Metastatic Breast Carcinoma in the Brain (tissue), 10 donors: ENCODE results near the gene NEDD9.

GRCh38 chr6:8983088-8983466 is 547.7 kb upstream of the SLC35B3 start:
- PRO-cap, 10 experiments = no peak in any of the 10 experiments

GRCh38 chr6:9766205-9767116 is 648.4 kb downstream of the TFAP2A start:
- PRO-cap, 10 experiments = no peak in any of the 10 experiments

DNA sequence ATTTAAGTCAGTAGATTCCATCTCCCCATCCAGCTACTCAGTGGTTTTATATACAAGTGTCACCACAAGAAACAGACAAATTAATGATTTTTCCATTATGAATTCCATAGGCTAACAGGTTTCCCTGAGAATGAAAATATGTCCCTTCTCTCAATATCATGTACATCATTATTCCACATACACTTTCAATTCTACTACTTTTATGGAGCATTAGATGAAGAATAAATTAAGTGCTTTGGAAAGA is 225.5 kb downstream of the TFAP2A start:
- PRO-cap, 10 experiments = no peak in any of the 10 experiments

DNA sequence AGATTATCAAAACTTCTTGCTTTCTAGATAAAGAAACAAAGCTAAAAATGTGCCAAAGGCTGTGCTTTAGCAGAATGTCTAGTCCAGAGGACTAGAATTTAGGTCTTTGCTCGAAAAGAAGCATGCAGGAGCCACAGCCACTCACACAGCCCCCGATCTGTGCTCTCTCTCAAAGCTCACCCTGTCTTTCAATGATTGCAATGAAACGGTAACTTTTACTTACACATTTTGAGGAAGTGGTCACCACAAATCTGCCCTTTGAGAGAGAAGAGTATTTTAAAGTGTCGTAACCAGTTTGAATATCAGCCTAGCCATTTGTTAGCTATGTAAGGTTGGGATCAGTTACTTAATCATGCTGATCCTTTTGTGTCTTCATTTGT is 209.0 kb downstream of the TFAP2A start:
- PRO-cap, 10 experiments = no peak in any of the 10 experiments

GRCh38 chr6:10451638-10452401 is 36.9 kb upstream of the TFAP2A start:
- PRO-cap, 10 experiments = peak in 3 of 10 experiments; most common plus-strand start chr6:10452018 (in 1); most common minus-strand start chr6:10451906 (in 3)

GRCh38 chr6:10491939-10492366 is 29.2 kb upstream of the GCNT2 start:
- PRO-cap, 10 experiments = no peak in any of the 10 experiments

- PRO-cap, 10 experiments = peak in 2 of 10 experiments; most common plus-strand start chr6:10526465 (in 1); most common minus-strand start chr6:10526285 (in 2)
These were observed 5.0 kb downstream of the GCNT2 start for GRCh38 chr6:10526158-10526634.

GRCh38 chr6:10531503-10531994 is 10.4 kb downstream of the GCNT2 start:
- PRO-cap, 10 experiments = no peak in any of the 10 experiments

DNA sequence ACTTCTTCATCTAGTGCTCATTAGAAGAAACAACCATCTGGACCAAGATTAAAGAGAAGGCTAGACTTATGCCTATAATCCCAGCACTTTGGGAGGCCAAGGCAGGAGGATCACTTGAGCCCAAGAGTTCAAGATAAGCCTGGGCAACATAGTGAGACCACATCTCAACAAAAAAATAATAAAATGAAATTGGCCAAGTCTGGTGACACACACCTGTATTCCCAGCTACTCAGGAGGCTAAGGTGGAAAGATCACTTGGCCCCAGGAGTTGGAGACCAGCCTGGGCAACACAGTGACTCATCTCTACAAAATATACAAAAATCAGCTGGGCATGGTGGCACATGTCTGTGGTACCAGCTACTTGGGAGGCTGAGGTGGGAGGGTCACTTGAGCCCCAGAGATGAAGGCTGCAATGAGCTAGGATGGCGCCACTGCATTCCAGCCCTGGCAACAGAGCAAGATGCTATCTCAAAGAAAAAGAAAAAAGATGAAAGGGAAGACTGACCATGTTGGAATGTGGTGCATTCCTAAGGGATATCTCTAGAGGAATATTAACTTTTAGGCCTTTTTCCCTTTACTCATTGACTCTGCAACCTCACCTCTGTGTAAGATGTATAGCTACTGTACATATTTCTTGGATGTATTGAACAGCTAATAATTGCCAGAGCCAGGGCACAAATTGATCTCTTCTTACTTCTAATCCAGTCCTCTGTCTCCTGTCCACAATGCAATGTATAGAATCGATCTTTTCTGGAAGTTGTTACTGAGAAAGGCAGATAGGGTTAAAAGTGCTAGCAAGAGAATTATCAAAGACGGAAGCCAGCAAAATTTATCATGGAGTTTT is 46.1 kb downstream of the GCNT2 start:
- PRO-cap, 10 experiments = no peak in any of the 10 experiments

GRCh38 chr6:10586097-10586907 is 65.2 kb downstream of the GCNT2 start:
- PRO-cap, 10 experiments = no peak in any of the 10 experiments

- PRO-cap, 10 experiments = no peak in any of the 10 experiments
These were observed 84.2 kb downstream of the C6orf52 start for GRCh38 chr6:10610219-10610636.

DNA sequence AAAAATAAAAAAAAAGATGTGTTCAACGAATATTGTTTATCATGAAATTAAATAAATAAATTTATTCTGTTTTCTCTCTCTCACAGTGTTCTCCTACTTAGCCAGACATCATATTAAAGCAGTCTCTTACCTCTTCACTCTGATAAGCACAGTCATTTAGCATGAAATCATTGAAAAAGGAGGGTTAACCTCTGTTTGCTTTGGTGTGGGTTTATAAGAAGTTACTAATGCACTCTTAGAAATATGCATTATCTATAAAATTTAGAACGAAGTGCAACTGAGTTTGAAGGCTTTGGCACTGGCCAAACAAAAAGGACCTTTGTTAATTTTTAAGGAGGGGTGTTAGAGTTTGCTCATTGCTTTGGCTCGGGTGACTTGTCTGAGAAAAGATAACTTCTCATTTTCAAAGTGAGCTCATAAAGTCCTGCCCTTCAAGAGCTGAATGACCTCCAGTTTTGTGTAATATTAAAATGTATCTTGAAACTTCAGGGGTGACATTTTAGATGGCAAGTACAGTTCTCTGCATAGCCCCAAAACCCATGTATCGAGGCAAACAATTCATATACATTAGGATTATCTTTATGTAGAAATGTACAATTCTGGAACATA is 25.9 kb downstream of the NEDD9 start:
- PRO-cap, 10 experiments = no peak in any of the 10 experiments

DNA sequence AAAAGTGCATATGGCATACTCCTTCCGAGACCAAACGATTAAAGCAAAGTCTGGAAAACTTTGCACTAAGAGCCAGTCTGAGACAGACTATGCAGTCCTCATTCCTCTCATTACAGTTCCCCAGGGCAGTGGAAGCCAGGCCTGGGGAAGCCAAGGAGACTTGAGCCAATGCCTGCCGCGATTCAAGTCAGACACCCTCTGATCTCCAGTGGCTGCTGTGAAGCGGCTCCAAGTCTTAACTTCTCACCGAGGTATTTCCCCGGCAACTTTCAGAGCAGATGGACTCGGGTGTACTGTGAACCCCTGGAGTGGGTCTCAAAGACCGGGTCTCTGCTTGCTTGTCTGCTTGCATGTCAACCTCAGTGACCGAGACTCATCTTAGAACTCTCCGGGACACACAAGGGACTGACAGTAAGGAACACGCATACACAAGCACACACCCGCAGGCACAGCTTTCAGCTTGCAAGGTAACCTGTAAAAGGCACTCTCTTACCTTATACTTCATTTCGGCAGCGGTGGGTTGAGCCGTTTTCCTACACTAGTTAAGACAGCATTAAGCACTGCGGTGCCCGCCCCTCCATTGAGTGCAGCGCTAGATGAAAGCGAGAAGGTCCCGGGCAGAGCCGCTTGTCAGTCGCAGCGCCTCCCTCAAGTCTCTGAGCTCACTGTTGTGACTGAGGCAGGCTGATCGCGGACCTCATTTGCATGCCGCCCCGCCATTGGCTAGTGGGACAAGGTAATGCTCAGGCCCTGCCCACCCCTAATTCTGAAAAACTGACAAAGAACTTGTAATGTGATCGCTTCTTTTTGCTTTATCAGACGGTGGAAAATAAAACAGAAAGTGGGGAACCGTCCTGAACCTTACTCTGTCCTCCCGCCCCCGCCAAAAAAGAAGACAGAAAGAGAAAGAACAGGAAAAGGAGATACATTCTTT is at the start of gene NEDD9:
TSS of gene NEDD9 (minus strand) at position 658 of the 934 bp plus-strand sequence.
- PRO-cap, 10 experiments = peak in 10 of 10 experiments; most common plus-strand start position 815 of the sequence (in 10); most common minus-strand start position 658 of the sequence (in 10)

DNA sequence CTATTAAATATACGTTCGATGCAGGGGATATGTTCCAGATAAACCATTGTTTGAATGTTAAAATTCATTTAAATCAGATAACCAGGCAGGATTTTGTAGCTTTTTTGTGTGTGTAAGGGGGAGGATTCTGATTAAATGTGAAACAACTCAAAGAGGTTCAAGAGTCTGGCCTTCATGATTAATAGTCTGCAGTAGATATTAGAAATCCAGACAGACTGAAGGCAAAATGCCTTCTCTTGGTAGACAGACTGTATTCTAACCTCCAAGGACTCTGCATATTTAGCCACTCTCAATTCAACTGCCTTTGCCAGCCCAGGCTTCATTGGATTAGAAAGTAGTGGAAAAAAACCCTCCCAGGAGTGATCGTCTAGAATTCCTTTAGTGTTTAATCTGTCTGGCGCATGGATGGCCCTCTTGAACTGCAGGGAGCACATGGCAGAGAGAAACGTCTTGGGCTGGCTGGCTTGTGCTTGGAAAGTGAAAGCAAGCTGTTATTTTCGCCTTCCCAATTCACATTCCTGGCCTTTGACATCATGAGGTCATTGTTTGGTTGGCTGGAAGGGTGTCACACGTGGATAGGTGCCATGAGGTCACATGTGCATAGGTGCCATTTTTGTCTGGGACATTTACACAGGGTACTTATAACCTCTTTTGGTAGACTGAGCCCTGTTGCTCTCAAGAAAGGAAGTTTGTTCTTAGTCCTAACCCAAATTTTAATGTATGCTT is 30.8 kb upstream of the NEDD9 start:
- PRO-cap, 10 experiments = peak in 3 of 10 experiments; most common plus-strand start position 391 of the sequence (in 1); most common minus-strand start position 479 of the sequence (in 2)

DNA sequence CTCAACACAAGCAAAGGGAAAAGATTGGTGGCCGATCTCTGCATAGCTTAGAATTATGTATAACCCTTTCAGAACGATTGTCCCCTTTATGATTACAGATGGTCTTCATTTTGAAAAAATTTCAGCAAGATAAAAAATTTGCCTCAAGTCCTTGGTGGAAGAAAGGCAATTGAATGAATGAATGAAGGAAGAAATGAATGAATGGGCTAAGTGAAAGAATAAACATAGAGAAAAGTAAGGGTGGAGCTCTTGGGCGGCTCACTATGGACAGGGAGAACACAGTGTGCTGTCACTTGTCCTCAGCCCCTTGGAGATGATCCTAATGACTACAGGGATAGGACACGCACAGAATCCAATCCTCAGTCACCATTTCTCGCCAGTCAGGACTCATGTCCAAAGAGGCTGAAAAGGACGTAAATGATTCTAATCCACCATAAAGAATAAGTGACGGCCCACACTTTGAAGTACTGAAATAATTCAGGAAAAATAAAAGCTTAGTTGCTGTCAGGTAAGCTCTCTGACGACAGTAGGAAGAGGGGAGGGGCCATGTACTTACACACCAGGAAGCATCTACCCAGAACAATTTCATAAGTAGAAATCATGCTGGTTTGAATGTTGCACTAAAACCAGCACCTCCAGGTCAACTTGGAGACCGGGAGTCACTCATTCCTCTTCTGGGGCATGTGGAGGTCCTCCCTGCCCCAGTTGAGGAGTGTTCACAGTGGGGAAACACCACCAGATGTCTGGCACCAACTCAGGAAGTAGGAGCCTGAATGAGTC is 149.0 kb upstream of the NEDD9 start:
- PRO-cap, 10 experiments = no peak in any of the 10 experiments

DNA sequence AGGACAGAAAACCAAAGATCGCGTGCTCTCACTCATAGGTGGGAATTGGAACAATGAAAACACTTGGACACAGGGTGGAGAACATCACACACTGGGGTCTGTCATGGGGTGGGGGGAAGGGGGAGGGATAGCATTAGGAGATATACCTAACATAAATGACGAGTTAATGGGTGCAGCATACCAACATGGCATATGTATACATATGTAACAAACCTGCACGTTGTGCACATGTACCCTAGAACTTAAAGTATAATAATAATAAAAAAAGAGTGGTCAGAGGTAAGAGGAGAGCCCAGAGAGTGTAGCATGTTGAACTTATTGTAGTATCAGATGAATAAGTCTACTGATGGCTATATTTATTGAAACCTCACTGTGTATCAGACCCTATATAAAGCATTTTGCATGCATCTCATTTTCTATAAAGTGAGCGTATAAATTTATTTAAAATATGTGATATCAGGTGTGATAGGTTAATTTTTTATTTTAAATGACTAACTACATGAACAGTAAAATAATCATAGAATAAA is 11.3 kb downstream of the TMEM170B start:
- PRO-cap, 10 experiments = no peak in any of the 10 experiments

- PRO-cap, 10 experiments = no peak in any of the 10 experiments
These were observed 4.1 kb downstream of the ADTRP start for GRCh38 chr6:11774600-11774819.

DNA sequence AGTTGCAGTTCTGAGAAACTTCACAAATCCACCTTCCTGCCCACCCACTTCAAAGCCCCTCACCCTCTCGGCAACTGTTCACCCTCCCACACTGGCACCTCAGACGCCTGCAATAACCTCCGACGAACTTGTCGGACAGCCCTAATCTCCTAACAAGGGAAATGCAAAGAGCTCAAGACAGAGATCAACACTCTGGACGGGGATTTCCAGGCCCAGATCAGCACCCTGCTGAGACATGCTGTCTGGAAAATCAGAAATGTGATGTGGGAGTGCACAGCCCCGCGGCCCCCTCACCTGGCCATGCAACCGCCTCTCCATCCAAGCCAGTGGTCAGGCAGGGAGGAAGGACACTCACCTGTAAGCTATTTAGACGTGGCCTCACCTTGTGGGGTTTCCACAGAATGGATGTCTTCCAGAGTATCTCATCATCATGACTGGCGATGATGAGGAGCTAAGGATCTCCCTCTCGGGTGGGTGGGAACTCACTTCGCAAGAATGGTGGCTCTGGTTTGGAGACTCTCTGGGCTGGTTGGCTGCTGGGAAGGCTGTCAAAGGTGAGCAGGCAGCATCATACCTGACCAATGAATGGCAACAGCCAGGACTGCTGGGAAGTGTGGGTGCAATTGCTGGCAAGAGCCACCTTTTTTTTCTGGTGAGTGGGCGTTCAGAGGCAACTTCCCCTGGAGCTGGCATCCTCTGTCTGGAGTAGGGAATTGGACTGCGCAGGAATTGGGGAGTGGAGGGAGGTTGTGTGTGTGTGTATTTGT is 28.1 kb upstream of the ADTRP start:
- PRO-cap, 10 experiments = no peak in any of the 10 experiments

- PRO-cap, 10 experiments = no peak in any of the 10 experiments
These were observed 77.5 kb upstream of the HIVEP1 start for GRCh38 chr6:11934563-11935111.

DNA sequence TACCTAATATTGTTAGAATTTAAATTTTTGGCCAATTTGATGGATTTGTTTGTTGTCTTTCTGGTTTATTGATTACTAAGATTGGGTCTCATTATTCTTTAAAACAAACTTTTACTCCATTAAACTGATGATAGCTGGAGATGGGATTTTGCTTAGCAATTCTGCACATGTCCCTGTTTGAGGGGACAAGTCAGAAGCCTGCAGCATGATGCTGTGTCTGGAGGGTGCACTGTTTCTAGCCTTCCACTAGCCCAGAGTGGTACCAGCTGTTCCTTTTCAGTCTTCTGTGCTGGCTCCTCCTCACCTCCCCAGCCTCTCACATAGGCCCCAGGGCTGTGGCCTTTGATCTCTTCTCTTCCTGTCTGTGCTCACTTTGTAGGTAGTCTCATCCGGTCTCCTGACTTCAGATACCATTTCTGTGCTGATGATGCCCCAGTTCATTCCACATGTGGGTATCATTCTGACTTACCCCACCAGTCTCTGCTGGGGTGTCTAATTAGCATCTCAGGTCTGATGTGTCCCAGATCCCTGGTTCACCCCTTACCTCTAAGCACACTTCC is 126.2 kb downstream of the HIVEP1 start:
- PRO-cap, 10 experiments = no peak in any of the 10 experiments